Measurements from ENCODE around the gene RPL37A.

DNA sequence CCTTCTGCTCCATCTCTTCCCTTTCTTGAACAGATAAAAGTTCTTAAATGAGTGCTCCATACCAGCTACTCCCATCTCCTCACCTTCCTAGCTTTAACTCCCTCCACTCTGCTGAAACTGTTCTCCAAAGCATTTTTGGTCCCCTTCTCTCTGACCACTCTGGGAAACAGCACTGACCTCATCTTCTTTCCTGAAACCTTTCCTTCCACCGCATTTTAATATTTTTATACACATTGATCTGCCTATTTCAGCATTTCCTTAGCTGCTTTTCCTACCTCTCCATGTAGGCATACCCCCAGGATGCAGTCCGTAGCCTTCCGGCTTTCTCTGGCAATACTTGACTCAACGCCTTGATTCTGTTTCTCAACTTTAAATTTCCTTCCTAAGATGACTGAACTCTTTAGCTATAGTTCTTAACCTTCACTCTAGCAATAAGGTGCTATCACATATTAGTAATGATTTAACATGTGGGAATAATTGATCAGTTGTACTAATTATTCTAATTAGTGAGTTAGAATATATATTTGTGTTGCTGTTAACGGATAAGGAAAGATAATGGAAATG is 9.7 kb downstream of the BARD1 start:
- RAMPAGE, long total RNA, result no peak
- RRBS, result no CpG with 5 or more reads among the region's 5 CpGs

DNA sequence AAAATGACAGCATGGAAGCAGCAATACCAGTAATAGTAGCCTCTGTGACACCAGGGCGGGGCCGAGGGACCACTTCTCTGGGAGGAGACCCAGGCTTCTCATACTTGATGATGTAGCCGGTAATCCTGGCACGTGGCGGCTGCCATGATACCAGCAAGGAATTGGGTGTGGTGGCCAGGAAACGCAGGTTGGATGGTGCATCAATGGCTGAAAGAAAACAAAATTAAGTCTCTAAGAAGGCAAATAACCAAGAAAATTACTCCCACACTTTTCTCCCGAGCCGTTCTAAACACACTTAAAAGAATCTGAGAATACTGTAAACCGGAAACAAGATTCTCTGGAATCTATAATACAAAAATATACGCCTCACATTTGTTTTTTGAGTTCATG is 60.7 kb downstream of the FN1 start:
- RAMPAGE, long total RNA, result no peak
- RRBS, result no CpG with 5 or more reads among the region's 10 CpGs

- RAMPAGE, long total RNA, result no peak
- RRBS, result no CpG with 5 or more reads among the region's 7 CpGs
Observed at GRCh38 chr2:215376209-215376733, 59.6 kb downstream of the FN1 start.

GRCh38 chr2:215378134-215378520 is 57.7 kb downstream of the FN1 start:
- RAMPAGE, long total RNA, result no peak
- RRBS, result no CpG with 5 or more reads among the region's 2 CpGs

DNA sequence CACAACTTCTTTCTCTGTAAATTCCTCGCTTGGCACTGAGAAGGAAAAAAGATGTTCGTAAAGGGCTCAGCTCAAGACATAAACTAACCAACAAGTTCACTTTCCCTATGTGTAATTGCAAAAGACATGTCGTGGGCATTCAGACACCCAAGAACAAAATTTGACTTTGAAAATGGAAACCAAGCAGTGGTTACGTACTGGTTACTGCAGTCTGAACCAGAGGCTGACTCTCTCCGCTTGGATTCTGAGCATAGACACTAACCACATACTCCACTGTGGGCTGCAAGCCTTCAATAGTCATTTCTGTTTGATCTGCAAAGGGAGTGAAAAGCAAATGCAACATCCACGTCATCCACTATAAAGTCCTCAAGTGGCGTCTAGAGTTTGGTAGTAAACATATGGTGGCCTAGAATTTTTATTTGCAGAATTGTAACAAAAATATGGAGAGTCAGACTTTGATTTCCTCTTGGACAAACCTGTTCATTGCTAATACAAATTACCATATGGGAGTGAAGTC is 53.8 kb downstream of the FN1 start:
- RAMPAGE, long total RNA, result no peak
- RRBS, result no CpG with 5 or more reads among the region's 7 CpGs

DNA sequence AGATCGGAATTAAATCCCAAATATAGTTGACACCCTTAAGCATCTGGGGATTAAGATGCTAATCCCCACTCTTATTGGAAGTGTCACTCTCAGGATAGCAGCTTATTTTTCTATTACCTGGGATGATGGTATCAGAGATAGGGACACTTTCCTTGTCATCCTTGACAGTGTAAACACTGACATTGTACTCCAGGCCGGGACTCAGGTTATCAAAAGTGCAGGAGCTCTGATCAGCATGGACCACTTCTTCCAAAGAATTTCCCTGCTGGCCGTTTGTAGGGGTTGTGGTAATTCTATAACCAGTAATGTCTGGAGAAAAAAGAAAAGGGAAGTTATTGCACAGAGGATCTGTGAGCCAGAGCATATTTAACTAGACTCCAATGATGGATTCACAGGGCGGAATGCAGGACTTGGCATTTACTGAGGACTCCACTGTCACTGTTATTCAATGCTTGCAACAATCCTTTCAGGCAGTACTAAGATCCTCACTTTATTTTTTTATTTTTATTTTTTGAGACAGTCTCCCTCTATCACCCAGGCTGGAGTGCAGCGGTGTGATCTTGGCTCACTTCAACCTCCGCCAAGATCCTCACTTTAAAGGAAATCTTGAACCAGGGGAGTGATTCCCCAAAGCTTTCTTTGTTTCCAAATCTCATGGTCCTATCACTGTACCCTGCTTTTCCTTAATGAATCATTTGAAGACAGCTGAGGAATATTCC is 41.3 kb downstream of the FN1 start:
- RAMPAGE, long total RNA, result no peak
- RRBS, result no CpG with 5 or more reads among the region's 6 CpGs

GRCh38 chr2:215433197-215433661 is 2.6 kb downstream of the FN1 start:
- RAMPAGE, long total RNA, result no peak
- RRBS, result no CpG with 5 or more reads among the region's 6 CpGs

- RAMPAGE, long total RNA, result no peak
Observed at GRCh38 chr2:215506683-215507211, 70.9 kb upstream of the FN1 start.

GRCh38 chr2:215700901-215701320 is 265.0 kb upstream of the FN1 start:
- RAMPAGE, long total RNA, result no peak
- RRBS, result no CpG with 5 or more reads among the region's 4 CpGs

- RAMPAGE, long total RNA, result no peak
- RRBS, result no CpG with 5 or more reads among the region's 1 CpG
Observed at GRCh38 chr2:215903236-215903679, 110.1 kb downstream of the MREG start.

DNA sequence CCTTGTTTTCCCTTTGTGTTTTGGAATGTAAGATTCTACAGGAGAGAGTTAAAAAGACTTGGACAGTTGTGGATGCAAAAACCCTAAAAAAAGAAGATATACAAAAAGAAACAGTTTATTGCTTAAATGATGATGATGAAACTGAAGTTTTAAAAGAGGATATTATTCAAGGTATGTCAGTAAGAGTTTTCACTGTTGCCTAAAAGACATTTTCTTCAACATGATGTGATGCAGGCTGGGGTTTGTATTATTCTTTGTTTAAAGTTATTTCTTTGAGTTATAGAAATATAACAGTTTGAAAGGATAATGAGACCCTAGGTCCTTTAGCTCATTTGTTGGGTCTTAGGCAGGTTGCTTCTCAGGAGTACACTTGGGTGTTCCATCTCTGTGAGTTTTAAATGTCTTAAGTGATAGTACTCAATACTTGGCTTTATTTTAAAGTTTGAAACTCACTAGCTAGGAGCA is 18.4 kb downstream of the XRCC5 start:
- RAMPAGE, long total RNA, result no peak

DNA sequence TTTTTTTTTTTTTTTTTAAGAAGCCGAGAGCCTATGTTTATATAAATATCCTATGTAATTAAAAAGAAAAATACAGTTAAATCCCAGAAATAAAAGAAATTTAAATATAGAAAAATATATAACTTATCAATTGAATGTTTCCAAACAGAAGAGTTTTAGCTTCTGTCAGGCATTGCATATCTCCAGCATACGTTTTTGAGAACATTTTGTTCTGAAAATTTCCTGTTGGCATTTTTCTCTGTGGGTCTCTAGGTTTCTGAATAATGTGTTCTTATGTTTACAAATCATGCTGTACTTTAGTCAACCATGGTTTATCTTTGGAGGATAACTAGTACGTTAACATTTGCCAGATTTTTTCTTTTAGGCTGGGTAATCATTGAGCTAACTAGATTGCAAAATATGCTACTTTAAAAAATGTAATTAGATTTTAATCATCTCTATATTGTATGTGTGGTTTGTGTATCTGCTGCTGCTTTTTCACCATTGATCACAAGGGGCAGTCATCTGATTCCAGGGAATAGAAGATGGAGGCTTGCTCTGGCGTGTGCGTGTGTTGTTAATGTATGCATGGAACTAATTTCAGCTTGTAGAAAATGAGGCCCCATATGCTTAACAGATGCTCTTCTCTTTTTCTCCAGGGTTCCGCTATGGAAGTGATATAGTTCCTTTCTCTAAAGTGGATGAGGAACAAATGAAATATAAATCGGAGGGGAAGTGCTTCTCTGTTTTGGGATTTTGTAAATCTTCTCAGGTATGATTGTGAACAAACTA is 21.3 kb downstream of the XRCC5 start:
- RAMPAGE, long total RNA, result no peak
- RRBS, result no CpG with 5 or more reads among the region's 7 CpGs

DNA sequence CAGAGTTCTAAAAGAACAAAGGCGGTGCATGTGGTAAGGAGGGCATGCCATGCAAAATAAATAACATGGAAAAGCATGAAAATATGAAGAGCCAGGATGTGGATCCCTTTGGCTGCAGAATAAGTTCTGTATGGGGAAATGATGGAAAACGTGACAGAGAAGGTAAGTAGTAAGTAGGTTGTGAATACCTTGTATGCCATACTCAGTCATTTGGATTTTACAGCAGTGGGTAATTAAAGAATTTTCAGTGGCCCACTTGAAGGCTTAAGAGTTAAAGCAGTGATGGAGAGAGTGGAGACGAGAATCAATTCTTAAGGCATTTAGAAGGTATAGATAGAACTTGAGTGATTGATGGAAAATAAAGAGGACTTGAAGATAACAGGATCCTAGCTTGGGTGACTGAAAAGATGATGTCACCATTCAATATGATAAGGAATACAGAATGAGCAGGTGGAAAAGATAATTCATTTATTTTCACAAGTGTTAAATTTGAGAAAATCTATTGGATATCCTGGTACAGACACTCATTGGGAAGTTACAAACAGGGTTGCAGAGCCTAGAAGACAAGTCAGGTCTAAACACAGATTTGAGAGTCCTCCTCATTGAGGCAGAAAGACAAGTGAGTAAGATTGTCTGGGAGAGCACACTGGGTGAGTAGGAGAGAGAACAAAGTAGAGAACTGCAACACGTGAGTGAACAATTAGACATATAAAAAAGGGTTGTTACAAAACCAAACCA is 35.2 kb downstream of the XRCC5 start:
- RAMPAGE, long total RNA, result no peak
- RRBS, result no CpG with 5 or more reads among the region's 4 CpGs

DNA sequence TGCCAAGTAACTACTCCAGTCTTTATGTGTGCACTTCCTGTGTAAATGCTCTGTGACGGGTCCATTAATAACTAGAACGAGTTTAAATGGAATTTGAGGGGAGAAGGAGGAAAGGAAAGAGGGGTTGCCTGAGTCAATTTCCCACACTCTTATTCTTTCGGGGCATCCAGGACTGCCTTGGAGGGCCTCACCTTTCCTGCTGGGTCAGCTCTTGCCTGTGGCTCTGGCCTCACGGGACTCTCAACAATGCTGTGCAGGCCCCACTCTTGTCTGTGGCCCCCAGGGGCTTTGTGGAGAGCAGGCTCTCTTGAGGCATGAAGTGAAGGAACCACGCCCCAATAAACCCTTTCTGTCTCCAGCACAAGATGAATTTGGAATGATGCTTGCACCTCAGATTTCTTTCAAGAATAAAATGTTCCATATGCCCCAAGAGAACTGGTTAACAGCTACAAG is 6.4 kb upstream of the RPL37A start:
- RAMPAGE, long total RNA, result no peak
- RRBS, result no CpG with 5 or more reads among the region's 5 CpGs

DNA sequence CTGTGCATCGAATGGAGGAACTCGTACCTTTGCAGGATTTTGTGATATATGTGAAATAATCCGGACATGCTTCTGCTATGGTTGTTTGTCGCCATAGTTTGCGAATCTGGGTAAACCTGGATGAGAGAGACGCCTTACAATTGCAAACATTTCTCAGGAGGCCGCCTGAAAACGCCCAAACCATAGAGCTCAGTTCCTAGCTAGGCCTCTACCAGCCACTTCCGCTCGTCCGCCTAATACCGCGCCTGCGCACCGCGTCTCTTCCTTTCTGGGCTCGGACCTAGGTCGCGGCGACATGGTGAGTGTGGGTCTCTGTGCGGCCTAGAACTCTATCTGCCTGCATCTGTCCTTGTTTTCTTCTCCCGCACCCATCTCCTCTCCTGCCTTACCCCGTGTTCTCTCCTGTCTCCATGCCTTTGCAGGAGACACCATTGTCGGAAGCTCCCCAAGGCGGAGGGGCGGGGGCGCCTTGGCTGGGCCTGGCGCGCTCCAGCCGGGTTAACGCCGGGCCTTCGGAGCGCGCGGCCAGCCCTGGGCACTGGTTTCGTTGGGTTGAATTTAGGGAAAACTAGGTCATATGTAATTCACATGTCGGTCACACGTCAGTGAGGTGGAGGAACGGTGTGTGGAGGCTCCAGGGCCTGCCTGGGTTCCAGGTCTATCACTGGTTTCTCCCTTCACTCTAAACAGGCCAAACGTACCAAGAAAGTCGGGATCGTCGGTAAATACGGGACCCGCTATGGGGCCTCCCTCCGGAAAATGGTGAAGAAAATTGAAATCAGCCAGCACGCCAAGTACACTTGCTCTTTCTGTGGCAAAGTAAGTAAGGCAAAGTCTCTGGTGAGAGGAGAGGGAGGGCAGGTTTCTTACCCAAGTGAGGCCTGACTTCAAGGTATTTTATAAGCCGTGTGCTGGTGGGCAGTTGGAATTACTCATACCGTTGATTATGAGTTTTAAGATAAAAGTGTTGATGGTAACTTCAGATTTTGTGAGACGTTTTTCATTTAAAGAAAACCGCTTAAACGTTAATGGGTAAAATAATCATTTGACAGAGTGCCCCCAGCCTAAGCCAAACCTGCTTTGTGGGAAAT is at the start of gene RPL37A:
Gene RPL37A, plus strand, starts transcription at position 265 of the 1,091 bp plus-strand sequence.
- RAMPAGE, long total RNA, result start-site peak on the plus strand centred at position 267 of the sequence, 47 bp wide, 5,303 and 224 reads in 2 replicates
- RRBS, result 0% methylated on average over 1 of the region's 53 CpGs

GRCh38 chr2:216507498-216508398 is 9.1 kb downstream of the RPL37A start:
- RAMPAGE, long total RNA, result no peak
- RRBS, result no CpG with 5 or more reads among the region's 4 CpGs

DNA sequence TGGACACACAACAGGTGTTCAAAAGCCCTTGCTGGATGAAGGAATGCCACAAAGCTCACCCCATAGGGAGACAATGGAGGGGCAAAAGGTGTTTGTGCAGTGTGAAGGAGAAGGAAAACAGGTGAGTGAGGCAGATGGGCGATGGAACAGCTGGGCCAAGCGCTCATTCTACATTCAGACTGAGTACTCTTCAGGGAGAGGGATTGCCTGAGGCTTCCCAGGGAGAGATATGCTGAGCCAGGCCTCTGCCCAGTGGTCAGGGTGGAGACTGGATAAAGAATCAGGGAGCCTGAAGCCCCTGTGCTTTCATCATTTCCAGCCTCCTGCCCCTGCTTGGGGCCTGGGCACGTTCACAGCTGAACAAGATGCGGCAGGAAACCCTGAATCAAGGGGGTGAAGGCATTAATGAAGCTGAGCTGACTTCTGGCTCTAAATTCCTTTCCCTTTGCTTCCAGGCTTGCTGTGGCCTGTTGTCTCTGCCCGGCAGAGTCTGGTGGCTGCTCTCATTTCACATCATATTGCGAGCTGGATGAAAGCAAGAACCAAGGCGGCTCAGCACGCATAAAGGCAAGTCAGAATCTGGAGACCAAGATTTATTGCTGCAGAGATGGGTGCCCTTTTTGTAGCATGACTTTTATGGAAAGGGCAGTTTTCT is 34.9 kb downstream of the RPL37A start:
- RAMPAGE, long total RNA, result no peak
- RRBS, result no CpG with 5 or more reads among the region's 8 CpGs

DNA sequence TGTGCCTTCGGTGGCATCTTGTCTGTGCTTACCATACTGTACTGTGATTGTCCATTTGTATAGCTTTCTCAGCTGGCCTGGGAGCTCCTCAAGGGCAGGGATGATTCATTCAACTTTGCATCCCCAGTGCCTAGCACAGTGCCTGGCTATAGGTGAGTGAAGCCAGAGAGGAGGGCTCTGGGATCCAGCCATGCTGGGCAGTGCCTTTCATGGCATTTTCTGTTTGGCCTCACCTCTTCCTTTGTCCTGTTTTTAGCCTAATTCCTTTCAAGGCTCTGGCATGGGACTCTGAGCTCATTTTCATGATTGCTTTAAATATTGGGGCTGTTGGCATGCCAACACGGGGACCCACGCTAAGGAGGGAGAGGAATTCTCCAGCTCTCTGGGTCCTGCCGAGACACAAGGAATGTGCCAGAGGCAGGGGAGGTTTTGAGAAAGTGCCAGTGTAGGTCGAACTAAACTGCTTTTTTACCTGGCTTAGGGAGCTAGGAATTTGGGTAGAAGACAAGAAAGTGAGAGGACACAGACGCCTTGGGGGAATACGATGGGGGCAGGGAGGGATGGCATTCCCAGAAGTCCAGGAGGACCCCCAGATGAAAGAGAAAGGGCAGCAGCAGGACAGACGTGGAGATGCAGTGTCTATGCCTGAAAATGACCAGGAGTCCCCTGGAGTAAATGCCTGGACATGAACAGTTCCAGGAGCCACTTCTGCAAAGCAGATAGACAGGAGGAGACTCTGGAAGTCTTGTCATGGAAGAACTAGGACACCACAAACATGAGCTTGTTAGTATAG is 42.3 kb downstream of the RPL37A start:
- RAMPAGE, long total RNA, result no peak
- RRBS, result no CpG with 5 or more reads among the region's 8 CpGs

DNA sequence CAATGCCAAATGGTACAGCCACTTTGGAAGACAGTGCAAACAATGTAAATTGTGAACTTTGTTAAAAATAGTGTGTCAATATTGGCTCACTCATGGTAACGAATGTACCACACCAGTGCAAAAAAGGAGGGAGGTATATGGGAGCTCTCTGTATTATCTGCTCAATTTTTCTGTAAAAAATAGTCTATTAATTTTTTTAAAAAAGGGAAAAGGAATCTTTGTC is 61.6 kb upstream of the IGFBP2 start:
- RAMPAGE, long total RNA, result no peak
- RRBS, result no CpG with 5 or more reads among the region's 1 CpG

- RAMPAGE, long total RNA, result no peak
- RRBS, result no CpG with 5 or more reads among the region's 32 CpGs
Observed at GRCh38 chr2:216635978-216637050, 3.1 kb downstream of the IGFBP2 start.